ENCODE measurements around the genes C15orf61 and PIAS1.

- PRO-cap: no peak
Measured at GRCh38 chr15:66931586-66932824, 133.4 kb upstream of the SMAD3 start.

DNA sequence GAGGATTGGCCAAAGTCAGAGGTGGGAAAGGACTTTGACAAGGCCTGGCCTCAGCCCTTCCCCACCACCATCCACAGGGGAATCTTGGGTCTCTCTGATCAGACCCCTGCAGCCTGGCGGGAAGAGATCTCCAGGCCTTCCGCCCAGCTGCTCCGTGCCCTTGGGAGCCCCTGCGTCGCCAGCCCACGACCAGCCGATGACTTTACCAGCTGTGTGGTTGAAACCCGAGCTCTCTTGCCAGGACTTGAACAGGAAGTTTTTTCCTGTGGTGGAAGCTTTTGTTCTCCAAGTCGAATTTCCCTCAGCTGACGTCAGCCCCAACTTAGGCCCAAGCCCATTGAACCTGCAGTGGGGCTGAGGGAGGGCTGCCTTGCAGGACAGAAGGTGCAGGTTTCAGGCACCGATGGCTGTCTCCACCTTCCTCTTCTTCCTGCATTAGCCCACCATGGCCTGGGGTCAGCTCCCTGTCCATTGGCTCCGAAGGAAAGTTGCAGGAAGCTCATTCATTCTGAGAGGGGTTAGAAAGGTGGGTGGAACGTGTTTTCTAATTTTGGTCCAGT lies 51.7 kb upstream of the SMAD3 start:
- PRO-cap: no peak

- PRO-cap: no peak
Measured at GRCh38 chr15:67033454-67033921, 31.9 kb upstream of the SMAD3 start.

GRCh38 chr15:67049177-67050001 lies 16.0 kb upstream of the SMAD3 start:
- PRO-cap: no peak

GRCh38 chr15:67109069-67110073 lies 44.0 kb downstream of the SMAD3 start:
- PRO-cap: unidirectional peak, plus-strand start at chr15:67109809

GRCh38 chr15:67117884-67118425 lies 52.6 kb downstream of the SMAD3 start:
- PRO-cap: no peak

GRCh38 chr15:67126994-67127910 lies 61.9 kb downstream of the SMAD3 start:
- PRO-cap: no peak

DNA sequence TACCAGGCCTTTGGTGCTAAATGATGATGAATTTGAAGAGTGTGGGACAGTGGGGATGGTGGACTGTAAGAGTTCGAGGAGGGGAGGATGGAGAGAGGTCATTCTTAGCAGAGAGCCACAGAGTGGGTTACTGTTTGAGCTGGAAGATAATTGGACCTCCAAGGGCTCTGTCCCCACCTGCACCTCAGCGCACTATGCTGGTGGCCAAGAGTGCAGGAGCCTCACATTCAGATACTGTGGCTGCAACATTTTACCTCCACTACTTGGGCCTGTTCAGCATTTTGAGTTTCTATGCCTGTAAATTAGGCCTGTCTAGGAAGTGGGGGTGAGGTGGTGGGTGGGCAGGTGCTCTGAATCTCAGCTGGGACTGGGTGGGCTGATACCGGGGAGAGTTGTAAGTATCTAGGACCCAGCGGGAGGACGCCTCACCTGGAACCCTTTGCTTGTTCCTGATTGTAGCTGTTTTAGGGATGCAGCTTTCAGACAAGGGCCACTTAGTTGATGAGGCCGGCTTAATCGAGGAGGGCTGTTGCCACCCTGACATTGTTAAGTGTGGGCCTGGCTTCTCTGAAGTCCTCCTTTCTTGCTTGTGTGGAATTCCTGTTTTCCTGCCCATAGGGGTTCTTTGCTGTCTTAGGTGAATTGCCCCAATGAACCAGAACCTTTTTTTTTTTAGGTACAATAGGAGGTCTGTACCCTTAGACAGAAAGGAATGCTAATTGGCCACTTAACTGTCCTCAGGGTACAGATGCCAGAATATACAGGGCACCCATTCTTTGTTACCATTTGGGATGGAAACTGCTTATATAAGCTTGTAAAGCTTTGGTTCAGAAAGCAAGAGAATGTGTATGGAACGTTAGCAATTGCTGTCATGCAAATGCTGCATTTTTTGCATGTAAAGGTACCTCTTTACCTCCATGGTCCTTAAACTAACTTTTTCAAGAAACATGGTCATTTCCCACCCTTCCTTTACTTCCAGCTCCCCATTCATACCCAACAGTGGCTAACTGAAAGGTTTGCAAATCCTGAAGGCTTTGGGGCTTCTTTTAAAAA lies 83.9 kb downstream of the SMAD3 start:
- PRO-cap: no peak

DNA sequence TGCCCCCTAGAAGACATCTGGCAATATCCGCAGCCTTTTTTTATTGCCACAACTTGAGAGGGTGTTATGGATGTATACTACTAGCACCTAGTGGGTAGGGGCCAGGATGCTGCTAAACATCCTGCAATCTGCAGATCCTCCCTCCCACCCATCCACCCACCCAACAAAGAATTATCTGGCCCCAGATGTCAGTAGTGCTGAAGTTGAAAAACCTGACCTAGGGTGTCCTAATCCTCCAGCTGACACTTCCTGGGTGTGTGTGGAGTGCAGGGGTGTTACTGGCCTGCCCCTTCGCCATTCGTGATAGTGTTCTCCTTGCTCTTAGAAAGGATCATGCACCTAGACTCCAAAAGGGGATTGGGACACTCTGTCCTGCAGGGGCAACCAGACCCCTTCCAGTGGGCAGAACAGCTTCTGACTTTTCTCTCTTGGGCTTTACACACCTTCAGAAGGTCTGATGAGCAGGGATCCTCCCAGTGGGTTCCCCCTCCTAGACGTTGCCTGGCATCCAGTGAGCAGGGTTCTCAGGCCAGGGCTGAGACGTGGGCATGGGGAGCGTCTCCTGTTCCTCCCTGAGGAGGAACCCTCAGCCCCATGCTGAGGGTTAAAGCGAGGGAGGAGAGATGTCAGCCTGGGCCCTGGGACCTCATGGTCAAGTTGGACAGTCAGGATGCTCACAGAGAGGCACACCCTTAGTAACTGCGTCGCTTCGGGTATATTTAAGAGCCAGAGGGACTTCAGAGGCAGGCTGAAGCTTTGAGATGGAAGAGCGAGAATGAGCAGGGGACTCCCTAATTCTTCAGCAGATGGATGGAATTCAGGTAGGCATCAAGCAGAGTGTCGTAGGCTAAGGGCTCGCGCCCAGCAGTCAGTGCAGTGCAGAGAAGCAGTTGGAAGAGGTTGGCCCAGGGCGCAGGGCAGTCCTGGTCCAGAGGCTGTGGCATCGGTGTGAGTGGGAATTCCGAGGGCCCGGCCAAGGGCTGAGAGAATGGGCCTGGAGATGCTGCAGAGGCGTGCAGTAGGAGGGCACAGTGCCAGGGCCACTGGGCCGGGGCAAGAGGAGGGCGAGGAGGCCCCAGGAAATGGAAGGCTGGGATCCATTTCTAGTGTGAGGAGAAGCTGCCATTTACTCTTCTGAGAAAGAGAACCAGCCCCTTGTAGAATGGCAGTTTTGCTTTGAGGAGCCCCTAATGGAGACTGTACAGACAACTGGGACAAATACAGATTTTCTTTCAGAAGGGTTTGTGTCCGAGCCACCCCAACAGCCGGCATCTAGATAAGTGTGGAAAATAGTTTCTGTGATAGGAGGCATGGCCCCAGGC lies 74.7 kb downstream of the AAGAB start:
- PRO-cap: no peak

DNA sequence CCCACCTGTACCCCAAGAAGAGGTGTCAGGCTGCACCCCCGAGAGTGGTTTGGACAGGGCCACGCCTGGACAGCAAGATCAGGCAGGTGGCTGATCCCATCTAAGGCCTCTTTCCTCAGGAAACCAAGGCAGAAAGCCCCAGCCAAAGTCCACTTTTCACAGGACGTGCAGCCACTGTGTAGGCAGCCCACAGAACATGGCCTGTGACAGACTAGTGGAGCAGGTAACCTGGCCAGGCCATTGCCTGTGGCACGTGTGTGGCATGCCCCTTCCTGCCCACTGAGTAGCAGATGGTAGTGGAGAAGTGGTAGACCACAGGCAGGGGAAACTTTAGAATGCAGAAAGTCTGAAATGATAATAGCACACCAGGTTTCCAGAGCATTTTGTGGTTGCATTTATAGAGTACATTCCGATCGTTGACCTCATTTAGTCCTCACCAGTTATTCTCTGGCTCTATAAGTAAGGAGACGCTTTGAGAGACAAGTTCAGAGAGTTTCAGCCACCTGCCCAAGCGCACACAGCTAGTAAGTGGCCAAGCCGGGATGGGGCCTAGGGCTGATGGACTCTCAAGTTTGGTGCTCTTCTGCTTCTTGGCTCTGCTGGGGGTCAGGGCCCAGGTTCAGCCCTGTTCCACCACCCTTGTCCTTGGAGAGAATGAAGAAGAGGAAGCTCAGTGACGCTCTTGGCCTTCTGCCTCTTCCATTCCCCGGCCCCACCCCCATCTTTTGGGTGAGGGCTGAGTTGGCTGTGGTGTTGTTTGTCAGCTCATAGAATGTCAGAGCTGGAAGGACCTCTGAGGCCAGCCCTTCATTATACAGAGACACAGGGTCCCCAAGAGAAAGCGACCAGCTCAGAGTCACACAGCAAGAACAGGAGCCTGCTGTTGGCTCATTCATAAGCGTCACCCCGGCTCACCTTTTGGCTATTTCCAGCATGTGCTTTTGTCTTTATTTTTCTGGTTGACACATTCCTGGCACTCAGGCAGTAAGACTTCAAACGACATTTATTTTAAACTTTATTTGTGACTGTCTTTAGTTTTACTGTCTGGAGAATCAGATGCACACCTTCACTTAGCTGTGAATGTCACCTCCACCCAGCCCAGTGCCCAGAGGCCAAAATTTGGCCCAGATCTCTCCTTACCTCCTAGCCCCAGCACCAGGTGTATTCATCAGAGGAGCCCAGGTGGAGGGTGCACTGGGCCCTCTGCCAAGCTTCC lies 68.4 kb downstream of the AAGAB start:
- PRO-cap: no peak

GRCh38 chr15:67520895-67521789 lies at the start of gene C15orf61:
Gene C15orf61, plus strand, starts transcription at chr15:67521131.
- PRO-cap: bidirectional peak, plus-strand start at chr15:67521249, minus-strand start at chr15:67521093; bidirectional peak, plus-strand start at chr15:67521688, minus-strand start at chr15:67521590

GRCh38 chr15:67586755-67587268 lies 44.3 kb downstream of the MAP2K5 start:
- PRO-cap: no peak

DNA sequence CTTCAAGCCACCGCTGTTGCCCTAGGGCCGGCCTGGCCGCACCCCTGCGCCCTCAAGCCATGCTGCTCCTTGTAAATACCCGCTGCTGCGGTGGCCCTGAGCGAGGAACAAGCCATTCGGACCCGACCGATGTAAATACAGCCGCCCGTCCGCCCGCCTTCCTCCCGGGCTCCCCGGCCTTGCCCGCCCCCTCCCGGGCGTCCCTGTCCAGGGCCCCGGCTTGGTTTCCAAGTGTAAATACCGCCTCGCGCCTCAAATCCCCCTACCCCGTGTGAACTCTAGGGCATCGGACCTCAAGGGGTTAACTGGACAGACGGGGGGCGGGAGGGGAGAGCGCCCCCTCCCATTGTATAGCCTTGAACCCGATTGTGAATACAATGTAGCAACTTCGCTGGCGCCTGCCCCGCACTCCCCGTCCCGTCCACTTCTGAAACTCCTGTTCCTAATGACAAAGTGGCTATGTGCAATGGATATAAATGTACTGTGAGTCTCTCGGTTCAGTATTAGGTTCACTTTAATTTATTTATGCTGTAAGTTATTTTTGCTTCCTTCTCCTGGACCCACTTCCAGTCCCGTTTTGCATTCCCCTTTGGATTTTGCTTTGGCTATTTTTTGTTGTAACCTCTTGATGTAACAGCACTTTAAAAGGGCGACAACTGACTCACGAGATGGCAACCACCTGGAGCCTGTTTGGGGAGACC lies 8.7 kb downstream of the SKOR1 start:
- PRO-cap: no peak

DNA sequence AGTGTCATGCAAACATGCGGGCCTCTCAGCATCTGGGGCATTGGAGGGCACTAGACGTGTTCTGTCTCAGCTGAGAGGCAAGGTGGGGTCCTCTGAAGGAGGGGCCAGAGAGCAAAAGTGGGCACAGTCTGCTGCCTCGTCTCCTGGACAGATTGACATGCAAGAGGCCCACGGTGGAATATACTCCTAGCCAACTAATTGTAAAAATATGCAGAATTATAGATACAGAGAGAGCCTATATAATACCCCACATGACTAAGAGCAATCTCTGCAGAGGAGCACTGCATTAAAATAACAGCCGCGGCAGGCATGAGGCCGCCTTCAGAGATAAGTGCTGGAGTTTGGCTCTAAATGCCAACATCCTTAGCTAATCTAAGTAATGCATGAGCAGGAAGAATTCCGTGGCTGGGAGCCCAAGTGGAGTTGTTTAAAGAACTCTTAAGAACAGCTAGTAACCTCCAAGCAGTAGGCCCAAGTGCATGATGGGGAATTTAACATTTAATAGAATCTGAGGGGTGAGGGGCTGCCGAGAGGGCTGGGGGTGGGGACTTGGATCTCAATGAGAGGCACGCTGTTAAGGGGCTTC lies 102.4 kb downstream of the SKOR1 start:
- PRO-cap: no peak

DNA sequence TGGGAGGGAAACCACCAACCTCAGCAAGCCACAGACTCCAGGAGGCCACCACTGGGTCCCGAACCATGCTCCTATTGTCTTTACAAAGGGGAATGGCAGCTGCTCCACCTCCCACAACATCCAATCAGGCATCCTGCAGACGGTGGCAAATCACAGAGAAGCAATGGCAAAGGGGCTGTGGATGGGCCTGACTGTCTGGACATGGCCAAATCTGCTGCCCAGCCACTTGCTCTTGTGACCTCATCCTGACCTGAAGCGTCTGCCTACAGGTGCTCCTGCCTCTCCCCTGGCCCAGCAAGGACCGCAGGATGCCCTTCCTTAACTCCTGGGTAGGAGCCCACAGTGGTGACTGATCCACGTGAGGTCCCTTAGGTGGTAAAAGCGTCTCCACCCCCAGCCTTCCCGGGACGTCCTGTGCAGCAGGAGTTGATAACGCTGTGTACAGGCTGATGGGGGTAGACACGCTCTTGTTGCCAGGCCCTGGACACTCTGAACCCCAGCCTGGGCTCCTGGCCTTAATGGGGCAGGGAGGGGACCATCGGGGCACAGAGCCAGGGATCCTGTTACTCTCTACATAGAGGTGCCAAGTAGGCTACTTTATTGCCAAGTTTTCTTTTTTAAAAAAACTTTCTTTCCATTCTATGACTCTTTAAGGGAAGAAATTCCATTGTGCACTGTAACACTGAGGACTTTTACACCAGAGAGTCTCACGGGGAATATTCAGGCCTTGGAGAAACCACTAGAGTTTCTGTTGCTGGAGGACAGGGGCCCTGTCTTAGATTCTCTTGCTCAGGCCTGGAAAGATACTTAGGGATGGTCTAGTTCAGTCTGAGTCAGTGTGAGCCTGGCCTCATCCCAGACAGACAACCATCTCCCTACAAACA lies 110.2 kb upstream of the PIAS1 start:
- PRO-cap: no peak

- PRO-cap: no peak
Measured at GRCh38 chr15:68012894-68013289, 41.2 kb upstream of the PIAS1 start.

DNA sequence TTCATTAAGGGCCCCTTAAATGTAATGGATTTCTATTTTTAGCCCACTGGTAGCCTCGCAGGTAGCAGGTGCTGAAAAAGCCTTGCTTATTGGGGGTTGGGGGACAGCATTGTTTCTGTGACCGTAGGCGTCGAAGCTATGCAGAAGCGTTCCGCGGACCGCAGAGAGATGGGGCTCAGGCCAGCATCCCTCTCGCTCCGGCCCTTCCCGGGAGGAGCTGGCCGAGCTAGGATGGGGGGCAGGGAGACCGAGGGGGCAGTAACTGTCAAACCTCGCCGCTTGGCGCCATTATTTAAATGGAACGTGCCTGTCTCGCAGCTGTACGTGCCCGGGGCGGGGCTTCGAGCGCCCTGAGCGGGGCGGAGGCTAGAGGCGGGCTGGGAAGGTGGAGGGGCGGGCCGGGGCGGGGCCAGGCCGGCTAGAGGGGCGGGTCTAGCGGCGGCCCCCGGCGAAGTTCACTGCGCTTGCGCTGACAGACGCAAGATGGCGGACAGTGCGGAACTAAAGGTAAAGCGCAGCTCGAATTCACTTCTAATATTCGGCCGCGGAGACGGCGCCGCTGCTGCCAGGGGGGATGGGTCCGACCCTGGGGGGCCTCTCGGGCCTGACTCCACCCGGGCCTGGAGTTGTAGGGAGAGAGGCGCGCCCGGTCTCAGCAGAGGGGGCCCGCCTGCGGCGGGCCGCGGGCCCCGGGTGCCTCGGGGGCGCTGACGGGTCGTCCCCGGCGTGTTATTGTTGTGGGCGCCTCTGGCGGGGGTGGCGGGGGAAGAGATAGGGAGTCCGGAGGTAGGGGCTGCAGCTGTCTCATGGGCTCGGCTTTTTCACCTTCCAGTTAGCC lies at the start of gene PIAS1:
Gene PIAS1, plus strand, starts transcription at position 472 of the 838 bp plus-strand sequence.
- PRO-cap: bidirectional peak, plus-strand start at position 472 of the sequence, minus-strand start at position 219 of the sequence; unidirectional peak, plus-strand start at position 675 of the sequence

GRCh38 chr15:68081056-68081811 lies 27.1 kb downstream of the PIAS1 start:
- PRO-cap: no peak

GRCh38 chr15:68275029-68275875 lies 2.3 kb upstream of the FEM1B start:
- PRO-cap: unidirectional peak, plus-strand start at chr15:68275554

GRCh38 chr15:68277566-68277725 lies 99 bp upstream of the FEM1B start:
- PRO-cap: bidirectional peak, plus-strand start at chr15:68278089, minus-strand start at chr15:68277617

All from sciatic nerve (tissue), 1 donor.